Jejunum (tissue), 1 donor: ENCODE results near the genes NID1, LGALS8, MTR, RYR2 and ZP4.

- PRO-cap: no peak
Observed at GRCh38 chr1:235883158-235884006, 16.7 kb upstream of the LYST start.

- PRO-cap: no peak
Observed at GRCh38 chr1:235938535-235939266, 72.0 kb upstream of the LYST start.

DNA sequence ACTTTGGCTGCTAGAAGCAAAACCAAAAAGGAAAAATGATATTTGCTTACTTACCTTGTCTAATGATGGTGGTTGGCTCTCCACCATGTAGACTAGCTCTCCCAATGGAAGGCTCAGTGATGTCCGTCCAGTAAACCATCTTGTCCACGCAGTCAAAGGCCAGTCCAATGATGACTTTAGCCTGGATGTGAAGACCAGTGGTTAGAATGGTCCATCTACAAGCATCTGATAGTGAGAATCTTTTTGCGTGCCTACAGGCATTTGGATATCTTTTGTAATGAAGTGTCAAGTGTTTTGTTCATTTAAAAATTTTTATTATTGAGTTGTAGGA lies 79.6 kb downstream of the NID1 start:
- PRO-cap: no peak

GRCh38 chr1:236008860-236009661 lies 55.8 kb downstream of the NID1 start:
- PRO-cap: no peak

- PRO-cap: no peak
Observed at GRCh38 chr1:236035954-236036220, 29.0 kb downstream of the NID1 start.

DNA sequence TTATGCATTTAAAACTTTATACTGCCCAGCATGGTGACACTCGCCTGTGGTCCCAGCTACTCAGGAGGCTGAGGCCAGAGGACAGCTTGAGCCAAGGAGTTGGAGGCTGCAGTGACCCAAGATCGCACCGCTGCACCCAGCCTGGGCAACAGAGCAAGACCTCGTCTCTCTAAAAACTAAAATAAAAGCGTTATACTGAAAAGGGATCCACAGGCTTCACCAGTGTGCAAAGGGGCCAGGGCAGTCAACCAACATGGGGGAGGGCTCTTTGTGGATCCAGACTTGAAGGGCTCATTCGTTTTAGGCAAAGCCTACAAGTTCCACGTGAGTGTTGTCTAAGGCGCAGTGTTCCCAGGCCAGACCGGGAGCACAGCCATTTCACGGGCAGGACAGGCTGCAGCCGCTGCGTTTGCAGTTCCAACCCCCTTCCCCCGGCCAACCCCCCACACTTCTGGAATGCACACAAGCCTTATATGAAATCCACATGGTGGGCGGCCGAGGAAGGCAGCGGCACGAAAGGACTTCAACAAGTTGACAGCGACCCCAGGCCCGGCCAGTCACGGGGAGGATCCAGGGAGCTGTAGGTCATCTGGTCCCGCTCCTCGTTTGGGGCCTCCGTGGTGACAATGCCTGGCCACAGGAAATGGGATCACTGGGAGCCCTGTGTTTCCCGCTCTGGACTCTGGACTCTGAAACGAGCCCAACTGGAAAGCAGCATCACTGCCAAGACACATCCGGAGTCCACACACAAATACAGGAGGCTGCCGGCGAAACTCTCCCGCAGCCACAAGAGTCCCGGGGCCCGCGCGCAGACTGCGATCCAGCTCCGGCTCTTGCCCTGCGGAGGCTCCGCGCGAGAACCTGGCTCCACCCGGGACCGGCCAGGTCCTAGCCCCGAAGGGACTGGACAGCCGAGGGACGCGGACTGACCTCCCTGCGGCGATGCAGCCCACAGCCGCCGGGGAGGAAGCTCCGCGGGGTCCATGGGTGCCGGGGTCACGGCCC lies 970 bp downstream of the NID1 start:
- PRO-cap: bidirectional peak, plus-strand start at position 377 of the sequence, minus-strand start at position 284 of the sequence; bidirectional peak, plus-strand start at position 556 of the sequence, minus-strand start at position 411 of the sequence

DNA sequence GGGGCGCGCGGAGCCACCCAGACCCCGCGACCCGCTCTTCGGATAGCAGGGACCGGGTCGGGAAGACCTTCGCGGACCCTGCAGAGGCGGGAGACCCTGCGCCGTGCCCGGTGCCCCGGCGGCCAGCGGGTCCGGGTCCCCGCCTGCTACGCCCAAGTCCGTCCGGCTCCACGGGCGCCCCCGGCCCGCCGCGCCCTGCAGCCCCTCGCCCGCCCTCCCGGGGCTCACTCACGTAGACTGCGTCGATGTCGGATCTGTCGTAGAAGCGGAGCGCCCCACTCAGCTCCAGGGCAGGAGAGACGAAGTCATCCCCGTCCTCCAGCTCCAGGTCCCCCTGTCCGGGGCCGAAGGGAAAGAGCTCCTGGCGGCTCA lies 281 bp downstream of the NID1 start:
- PRO-cap: no peak

GRCh38 chr1:236064995-236065670 lies at the start of gene NID1:
TSS of gene NID1 (minus strand) at chr1:236065090.
- PRO-cap: bidirectional peak, plus-strand start at chr1:236065370, minus-strand start at chr1:236065090

GRCh38 chr1:236142657-236143417 lies 498 bp downstream of the GPR137B start:
- PRO-cap: no peak

GRCh38 chr1:236280387-236281271 lies 1.1 kb downstream of the ERO1B start:
- PRO-cap: no peak

DNA sequence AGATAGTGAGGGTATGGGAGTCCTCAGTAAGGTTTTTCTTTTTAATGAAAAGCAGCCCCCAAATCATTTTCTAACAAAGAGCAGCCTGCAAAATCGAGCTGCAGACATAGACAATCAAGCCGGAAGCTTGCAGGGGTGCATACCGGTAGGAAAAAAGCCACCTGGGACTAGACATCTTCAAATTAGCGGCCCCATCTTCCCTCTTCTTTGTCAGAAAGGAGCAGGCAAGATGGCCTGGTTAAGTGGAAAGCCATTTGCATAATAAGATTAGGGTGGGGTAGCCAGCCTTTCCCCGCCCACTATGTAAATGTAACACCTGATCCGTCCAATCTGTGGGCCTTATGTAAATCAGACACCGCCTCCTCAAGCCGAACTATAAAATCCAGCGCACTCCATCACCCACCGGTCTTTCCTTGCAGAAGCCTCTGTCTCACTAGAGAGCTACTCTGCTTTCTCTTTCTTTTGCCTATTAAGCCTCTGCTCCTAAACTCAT lies 6.3 kb upstream of the ERO1B start:
- PRO-cap: no peak

DNA sequence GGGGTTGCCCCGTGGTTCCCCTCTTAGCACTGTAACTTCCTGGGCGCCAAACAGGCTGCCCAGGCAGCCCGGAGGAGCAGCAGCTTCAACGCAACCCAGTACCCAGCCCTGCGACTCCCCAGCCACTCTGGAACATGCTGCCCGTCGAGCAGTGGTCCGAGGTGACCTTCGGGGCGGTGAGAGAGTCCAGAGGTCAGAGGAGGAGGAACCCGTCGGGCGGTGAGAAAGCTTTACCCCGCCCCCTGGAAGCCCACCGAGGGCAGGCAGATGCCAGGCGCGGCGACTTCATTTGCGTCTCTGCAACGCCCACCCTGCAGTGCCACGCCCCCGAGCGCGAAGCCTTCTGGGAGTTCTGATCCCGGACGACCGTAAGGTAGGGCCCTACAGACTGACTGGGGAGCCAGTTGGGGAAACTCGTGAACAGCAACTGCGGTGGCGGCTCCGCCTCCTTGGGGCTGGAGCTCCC lies 46.1 kb upstream of the EDARADD start:
- PRO-cap: no peak

DNA sequence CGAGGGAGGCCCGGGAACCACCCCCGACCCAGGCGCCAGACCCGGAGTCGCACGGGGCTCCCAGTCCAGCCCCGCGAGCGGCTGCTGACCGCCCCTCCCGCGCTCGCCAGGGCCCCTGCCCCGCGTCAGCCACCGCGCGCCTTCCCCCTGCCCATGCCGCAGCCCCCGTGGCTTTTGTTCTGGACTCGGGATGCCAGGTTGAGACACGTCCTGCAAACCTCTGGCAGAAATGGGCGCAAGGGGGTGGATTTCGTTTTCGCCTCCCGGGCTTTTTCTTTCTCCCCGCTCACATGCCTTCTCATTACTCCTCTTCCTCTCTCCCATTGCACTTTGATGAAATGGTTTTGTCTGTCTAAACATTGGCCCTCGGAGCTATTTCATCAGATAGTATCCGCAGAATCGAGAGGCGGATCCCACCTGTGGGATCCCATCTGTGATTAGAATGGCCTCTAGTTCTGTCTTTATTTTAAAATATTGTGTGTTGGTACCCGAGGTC lies 1.7 kb downstream of the EDARADD start:
- PRO-cap: no peak

GRCh38 chr1:236515416-236516090 lies 8.2 kb upstream of the LGALS8 start:
- PRO-cap: no peak

DNA sequence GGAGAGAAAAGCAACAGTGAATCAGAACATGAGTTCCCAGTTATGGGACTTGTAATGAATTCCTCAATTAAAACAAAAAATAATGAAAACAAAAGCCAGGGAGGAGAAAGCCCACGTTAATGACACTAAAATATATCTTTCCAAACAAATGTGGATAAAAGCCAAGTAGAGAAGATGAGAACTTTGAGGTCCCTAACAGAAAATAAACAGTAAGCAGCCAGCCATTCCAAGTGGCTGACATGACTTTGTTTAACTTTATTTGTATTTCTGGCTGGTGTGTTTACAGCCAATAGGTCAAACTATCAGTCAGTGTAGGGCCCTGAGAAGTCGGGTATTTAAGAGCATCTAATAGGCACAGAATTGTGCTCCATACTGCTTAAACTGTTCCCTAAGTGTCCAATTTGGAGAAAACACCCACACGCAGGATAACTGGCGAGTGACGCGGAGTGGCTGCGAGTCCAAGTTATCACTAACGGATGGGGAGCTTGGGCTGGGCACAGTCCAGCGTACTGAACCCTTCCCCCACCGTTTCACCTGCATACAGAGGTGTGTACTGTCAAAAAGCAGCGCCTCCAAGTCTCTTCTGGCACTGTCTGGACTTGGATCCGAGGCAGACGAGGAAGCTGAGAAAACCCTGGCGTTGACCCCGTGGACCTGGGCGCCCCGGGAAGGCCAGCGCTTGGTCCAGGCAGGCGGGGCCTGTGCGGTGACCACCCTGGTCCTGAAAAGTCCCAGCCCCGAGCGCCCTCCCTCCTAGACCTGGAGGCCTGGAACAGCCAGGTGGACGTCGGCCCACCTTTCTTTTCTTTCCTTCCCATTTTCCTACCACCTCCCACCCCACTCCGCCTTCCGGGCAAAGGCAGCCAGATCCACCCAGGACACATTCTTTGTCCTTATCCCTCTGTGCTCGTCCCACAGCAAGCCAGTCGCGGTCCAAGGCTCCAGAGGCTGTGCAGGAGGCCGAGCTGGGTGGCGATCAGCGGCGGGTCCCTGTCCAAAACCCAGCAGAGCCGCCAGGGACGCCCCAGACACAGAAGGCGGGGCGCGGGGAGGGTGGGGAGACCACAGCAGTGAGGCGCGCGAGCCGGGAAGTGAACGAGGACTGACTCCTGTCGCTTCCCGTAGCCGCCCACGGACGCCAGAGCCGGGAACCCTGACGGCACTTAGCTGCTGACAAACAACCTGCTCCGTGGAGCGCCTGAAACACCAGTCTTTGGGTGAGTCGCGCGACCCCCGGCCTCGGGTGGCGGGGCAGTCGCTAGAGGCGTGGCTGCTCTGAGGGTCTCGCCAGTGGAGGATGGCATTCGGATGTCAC lies at the start of gene LGALS8:
TSS of gene LGALS8 (plus strand) at position 1,138 of the 1,315 bp plus-strand sequence.
- PRO-cap: bidirectional peak, plus-strand start at position 1,141 of the sequence, minus-strand start at position 1,000 of the sequence

- PRO-cap: no peak
Observed at GRCh38 chr1:236543232-236544170, 19.7 kb downstream of the LGALS8 start.

DNA sequence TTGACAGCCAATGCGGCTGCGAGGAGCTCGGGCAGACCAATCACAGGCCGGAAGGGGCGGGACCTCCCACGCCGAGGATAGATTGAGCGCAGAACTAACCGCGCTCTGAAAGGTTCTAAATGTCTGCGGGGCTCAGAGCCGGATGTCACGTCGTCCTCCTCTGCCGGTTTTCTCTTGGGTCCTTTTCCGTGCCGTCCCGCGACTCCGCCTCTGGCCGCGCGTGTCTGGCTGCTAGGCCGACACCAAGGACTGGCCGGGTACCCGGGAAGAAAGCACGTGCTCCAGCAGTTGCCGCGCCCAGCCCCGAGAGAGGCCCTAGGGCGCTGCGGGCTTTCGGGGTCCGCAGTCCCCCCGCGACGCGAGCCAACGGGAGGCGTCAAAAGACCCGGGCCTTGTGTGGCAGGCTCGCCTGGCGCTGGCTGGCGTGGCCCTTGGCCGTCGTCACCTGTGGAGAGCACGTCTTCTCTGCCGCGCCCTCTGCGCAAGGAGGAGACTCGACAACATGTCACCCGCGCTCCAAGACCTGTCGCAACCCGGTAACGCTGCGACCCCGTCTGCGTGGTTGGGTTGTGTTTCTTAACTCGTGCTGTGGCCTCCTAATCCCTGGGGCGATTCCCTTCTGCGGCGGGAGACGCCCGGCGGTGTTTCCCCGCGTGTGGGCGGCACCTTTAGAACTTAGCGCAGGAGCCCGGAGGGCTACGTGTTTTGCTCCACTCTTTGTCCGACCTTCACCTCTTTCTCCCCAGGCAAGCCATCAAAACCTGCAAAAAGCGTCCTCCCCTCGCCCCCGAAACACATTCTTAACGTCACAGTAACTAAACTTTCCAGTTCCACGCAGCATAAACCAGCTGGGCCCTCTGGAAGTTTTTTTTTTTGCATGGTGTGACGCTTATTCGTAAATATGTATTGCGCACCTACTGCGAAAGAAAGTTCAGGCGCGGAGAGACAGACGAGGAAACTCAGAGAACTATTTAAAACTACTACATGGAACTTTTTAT lies at the start of gene MTR:
TSS of gene MTR (plus strand) at position 91 of the 998 bp plus-strand sequence.
- PRO-cap: bidirectional peak, plus-strand start at position 118 of the sequence, minus-strand start outside the sequence; bidirectional peak, plus-strand start at position 920 of the sequence, minus-strand start at position 802 of the sequence

GRCh38 chr1:237041587-237042517 lies at the start of gene RYR2:
TSS of gene RYR2 (plus strand) at chr1:237042184.
- PRO-cap: unidirectional peak, plus-strand start at chr1:237042184

- PRO-cap: no peak
Observed at GRCh38 chr1:237729868-237730427, 160.8 kb downstream of the ZP4 start.

DNA sequence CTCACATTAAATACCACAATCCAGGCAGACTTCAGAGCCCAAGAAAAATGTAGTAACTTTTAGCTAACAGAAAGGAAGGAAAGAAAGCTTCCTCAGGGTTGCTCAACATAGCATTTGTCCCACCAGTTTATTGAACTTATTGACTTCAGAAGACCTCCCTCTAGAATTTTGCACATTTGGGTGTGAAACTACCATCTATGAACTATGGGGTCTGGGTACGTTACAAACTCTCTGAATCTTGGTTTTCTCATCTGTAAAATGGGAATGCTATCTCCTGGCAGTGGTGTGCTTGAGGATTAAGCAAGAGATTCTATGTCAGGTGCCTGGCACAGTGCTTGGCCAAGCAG lies at the start of gene ZP4:
TSS of gene ZP4 (minus strand) at position 89 of the 347 bp plus-strand sequence.
- PRO-cap: no peak